Brain (tissue), 1 donor: ENCODE results near the gene CIRBP.

DNA sequence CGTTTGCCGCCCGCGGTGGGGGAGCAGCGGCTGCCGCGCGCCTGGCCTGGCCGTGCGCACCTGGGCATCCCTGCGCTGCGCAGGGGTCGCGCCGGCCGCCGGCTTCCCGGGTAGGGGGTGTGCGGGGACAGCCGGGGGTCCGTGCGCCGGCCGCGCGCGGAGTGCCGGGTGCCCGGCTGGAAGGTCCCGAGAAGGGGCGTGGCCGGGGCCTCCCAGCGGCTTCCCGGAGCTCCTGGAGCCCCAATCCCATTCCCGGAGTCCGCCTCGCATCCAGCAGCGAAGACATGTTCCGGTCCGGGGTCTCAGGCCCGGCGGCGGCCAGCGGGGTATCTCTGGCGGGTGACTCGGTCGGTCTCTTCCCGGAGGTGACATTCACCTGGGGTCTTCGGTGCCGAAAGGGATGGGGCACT lies 4.5 kb downstream of the ARHGAP45 start:
- RRBS: 11% methylated on average over 13 of the region's 50 CpGs

DNA sequence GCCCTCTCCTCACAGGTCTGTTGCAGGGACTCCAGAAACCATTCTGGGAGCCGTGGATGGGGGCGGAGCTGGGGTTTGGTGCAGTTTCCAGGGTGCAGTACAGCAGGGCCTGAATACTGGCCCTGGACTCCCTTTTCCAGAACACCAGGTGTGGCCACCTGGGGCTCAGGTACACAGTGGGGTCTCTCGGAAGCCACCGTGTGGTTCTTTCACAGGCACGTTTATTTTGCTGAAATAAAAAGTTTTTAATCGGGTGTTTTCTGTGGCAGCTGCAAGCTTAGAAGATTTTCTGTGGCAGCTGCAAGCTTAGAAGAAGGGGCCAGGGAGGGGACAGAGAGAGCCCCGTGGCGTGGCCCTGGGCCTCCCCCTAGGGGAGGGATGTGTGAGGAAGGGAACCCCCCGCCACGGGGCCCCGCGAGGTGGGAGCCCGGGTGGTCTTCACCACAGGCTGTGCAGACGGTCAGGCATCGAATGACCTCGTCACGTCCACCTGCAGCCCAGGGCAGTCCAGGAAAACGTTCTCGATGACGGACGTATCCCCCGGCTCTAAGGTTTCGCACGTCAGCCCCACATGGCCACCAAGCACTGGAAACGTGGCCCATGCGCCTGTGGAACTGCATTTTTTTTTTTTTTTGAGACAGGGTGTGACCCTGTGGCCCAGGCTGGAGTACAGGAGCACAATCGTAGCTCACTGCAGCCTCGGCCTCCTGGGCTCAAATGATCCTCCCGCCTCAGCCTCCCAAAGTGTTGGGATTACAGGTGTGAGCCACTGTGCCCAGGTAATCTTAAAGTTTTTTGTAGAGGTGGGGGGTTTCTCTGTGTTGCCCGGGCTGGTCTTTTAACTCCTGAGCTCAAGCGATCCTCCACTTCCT lies 8.6 kb downstream of the POLR2E start:
- RRBS: 76% methylated on average over 5 of the region's 31 CpGs

DNA sequence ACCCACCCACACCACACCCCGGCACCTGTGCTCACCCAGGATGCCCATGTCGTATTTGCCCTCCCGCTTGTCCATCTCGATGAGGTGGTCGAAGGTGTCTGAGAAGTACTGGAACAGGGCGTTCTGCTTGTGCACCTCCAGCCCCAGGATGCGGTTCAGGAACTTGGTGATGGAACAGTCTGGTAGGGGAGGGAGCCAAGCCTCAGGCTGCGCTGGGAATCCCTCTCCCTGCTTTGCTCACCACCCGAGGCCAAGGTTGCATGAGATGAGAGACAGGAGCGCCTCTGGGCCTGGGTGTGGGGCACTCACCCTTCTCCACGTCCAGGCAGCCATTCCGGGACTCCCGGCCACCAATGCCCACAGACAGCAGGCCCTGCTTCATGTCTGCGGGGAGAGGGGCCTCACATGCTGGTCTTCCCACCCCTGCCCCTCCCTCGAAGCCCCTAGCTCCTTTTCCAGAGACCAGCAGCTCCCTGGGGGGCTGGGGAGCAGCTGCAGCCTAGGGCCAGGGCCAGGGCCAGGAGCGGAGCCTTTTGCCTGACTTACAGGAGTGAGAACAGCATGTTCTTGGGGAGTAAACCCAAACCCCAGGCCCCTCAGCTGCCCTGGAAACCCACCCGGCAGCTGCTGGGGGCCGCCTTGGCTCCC lies 7.0 kb downstream of the GPX4 start:
- RRBS: 82% methylated on average over 3 of the region's 18 CpGs

- RRBS: 23% methylated on average over 39 of the region's 65 CpGs
These were observed 28.2 kb downstream of the GPX4 start for GRCh38 chr19:1131697-1132600.

- RRBS: 91% methylated on average over 1 of the region's 12 CpGs
These were observed 26.9 kb downstream of the SBNO2 start for GRCh38 chr19:1147263-1147547.

DNA sequence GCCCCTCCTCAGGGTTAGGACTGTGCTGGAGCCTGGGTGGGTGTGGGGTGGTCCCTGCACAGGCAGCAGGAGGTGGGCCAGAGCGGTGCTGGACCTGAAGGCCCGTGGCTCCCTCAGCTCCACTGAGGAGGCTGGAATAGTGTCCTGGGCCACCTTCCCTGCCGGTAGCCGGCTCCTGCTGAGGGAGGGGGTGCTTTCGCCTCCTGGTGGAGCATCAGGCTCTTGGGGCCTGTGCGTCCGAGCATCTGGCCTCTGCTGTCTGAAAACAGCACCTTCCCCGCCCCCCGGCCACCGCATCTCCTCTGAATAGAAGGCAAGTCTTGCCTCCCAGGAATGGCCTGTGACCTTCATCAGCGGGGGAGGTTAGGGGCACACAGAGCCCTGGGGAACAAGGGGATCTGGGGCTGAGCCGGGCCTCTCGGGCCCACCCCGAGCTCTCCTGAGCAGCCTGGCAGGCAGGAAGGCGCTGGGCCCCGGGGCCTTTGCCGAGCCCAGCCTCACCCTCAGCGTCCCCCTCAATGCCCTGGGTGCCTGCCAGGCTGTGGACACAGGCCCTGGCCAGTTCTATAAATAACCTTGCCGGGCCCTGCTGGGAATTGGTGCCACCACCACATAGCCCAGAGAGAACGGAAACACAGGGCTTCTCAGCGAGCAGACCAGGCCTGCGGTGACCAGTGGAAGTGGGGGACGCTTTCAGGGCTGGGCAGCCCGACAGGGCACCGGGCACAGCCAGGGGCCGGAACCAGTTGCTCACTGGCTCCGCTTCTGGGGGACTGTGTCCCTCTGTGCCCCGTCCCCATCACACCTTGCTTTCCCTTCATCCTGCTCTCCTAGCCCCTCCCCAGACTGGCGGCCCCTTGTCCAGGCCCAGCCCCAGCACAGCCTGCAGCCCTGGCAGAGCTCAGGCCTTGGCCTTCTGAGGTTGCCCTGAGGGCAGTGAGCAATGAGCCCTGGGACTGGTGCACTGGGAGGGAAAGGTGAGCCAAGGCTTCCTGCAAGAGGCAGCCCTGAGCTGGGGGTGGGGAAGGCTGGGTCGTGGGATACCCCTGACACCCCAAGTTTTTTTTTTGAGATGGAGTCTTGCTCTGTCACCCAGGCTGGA lies 9.5 kb downstream of the STK11 start:
- RRBS: 19% methylated on average over 8 of the region's 30 CpGs

GRCh38 chr19:1223582-1224089 lies 14.2 kb downstream of the CBARP start:
- RRBS: 42% methylated on average over 6 of the region's 28 CpGs

DNA sequence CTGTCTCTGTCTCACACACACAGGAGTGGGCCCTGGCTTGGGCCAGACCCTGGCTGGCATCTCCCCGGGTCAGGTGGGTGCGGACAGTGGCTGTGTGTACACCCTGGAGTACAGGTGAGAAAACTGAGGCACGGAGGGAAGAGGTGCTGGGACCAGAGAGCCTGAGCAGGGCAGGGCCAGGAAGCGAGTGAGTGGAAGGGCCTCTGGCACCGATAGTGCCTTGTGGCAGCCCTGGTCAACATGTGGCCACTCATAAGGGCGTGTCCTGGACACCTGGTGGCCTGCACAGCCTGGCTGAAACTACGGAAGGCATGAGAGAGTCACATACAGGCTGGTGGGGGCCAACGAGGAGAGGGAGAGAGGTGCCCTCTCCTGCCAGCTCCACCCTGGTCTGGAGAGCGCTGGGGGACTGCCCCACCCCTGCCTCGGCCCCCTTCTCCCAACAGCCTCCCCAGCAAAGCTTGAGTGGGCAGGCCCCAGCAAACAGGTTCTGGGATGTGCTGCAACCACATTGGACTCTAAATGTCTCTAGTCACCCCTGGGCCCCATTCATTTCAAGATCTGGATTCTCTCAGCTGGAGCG lies 6.0 kb downstream of the CBARP start:
- RRBS: no CpG with 5 or more reads among the region's 11 CpGs

- RRBS: no CpG with 5 or more reads among the region's 10 CpGs
These were observed 2.1 kb upstream of the MIDN start for GRCh38 chr19:1246305-1246595.

DNA sequence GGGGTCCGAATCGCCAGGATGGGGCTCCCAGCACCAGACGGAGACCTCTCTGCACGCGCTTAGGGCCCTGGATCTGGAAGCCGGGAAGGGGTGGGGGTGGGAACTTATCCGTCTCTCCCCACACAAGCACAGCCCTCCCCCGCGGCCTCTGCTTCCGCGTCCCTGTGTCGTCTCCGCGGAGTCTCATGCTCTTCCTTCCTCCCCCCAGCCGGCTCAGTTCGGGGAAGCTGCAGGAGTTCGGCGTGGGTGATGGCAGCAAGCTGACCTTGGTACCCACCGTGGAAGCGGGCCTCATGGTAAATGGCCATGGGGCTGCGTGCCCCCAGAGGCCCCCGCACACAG lies 2.9 kb downstream of the MIDN start:
- RRBS: no CpG with 5 or more reads among the region's 22 CpGs

- RRBS: no CpG with 5 or more reads among the region's 4 CpGs
These were observed 6.0 kb downstream of the MIDN start for GRCh38 chr19:1254485-1254729.

DNA sequence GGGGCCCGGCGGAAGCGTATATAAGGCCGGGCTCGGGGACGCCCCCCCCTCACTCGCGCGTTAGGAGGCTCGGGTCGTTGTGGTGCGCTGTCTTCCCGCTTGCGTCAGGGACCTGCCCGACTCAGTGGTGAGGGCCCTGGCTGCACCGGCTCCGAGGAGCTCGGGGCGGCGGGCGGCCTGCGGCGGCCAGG lies at the start of gene CIRBP:
TSS of gene CIRBP (plus strand) at position 49 of the 191 bp plus-strand sequence.
- RRBS: 2% methylated on average over 7 of the region's 23 CpGs

DNA sequence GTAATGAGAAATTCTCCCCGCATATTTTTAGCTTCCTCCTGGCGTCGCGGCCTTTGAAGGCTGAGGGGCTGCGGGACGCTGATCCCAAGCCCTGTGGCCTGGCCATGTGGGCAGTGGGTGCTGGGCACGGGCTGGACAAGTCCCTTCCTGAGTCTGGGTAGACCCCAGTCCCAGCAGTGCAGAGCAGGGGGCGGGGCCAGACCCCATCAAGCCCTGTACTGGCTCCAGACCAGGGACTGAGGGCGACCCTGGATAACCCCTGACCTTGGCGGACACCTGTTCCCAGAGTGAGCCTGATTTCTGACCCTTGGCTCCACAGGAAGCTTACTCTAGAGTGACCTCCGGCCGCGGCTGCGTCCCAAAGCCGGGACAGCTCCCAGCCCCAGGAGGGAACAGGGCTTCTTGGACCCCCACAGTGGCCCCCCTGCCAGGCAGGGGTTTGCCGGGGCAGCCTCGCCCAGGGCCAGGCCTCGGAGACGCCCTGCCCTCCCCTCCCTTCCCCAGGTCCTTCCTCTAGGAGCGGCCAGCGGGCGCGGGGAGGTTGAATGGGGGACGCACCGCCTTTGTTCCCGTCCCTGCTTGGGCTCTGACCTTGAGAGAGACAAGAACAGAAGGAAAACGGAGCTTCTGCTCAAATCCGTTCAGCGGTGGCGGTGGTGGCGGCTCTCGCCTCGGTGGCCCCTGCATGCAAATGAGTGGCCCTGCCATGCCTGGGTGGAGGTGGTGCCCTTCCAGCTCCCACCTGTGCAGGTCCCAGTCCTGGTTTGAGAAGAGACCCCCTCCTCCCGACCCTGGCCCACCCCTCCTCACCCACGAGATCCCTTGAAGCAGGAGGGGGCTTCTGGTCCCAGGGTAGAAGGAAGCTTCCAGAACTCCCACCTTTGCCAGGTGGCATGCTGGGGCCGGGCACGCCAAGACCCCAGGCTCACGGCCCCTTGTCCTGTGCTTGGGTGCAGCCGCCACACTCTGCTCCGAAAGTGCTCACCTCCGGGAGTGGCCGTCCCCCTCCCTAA lies 2.2 kb upstream of the EFNA2 start:
- RRBS: 76% methylated on average over 9 of the region's 42 CpGs

DNA sequence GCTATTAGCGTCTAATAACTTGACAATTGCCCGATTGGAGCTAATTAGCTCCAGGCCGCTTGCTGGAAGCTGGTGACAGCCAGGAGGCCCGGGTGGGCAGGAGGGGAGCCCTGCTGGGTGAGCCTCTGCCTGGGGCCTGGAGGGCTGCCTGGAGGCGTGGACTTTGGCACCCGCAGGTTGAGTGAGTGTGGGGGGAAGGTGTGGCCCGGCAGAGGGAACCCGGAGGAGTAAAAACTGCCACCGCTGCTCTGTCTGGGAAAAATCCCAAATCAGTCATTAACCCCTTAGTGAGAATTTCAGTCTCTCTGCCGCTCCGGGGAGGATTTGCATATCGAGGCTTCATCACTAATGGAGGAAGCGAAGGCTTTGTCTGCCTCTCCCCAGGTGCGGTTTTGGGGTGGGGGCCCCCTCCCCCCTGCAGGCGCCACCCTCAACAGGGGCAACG lies 6.1 kb downstream of the EFNA2 start:
- RRBS: 24% methylated on average over 5 of the region's 16 CpGs

DNA sequence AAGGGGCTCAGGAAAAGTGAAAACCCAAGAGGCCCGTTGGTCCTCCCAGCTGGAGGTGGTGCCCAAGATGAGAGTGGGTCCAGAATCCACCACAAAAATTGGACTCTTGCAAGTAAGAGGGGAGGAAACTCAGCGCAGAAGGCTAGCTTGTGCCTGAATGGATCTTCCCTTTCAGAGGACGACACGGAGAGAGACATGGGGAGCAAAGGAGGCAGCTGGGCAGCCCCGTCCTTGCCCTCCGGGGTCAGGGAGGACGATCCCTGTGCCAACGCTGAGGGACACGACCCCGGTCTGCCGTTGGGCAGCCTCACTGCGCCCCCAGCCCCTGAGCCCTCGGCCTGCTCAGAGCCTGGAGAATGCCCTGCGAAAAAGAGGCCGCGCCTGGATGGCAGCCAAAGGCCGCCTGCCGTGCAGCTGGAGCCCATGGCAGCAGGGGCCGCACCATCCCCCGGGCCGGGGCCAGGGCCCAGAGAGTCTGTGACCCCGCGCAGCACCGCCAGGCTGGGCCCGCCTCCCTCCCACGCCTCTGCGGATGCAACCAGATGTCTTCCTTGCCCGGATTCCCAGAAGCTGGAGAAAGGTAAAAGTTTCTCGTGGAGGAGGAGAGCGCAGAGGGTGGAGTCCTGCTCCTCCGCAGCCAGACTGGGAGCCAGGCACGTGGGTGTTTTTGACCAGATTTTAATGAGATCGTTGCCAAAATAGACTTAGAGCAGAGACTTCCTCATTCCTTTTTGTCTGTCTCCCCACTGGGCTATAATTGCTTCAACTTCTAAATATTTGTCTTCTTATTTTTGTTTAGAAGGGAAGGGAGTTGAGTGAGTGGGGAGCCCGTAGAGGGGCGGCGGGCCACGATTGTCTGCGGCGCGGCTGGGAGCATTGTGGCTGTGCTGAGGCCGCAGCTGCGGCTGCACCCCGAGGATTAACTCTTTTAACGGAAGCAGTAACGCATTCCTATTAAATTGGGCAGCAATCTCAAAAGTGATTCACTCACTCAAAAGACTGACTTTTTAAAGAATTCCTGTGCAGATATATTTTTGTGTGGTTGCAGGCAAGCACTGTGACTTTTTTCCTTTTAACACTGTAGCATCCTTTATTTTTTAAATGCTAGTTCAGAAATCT lies 6.1 kb downstream of the PWWP3A start:
- RRBS: 7% methylated on average over 5 of the region's 45 CpGs

DNA sequence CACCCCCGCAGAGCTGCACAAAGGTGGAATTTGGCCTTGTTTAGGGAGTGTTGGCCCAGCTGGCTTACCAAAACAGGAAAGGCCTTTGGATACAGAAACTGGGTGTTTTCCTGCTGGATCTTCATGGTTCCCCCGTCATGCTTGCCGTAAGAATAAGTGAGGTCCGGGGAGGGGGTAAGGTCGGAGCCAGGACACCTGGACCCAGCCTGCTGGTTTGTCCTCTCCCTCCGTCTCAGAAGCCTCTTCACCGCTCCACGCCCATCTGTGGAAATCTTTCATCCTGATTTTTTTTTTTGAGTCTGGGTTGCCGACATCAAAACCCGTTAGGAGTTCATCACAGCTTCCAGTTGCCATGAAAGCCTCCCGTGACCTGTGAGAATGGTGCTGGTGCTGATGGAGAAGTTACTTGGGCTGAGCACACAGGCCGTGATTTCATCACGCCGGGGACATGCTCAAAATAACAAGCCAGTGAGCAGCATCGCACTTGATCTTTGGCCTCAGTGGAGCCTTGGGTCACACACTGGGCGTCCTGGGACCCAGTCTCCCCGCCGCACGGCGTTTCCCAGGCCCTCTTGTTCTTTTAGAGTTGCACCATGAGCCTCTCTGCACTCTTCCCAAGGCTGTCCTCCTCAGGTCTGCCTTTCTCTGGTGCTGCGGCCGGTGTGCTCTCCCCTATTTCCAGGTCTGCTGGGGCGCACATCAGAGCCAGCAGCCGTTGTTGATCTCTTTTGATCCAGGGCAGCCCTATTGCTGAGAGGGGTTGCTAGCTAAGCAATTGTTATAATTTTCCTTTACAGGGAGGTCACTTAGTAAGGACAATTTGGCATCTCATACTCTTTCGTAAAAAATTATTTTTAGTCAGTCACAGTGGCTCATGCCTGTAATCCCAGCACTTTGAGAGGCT lies 9.6 kb upstream of the NDUFS7 start:
- RRBS: no CpG with 5 or more reads among the region's 25 CpGs

- RRBS: 46% methylated on average over 19 of the region's 57 CpGs
These were observed 5.6 kb downstream of the GAMT start for GRCh38 chr19:1395370-1396565.

DNA sequence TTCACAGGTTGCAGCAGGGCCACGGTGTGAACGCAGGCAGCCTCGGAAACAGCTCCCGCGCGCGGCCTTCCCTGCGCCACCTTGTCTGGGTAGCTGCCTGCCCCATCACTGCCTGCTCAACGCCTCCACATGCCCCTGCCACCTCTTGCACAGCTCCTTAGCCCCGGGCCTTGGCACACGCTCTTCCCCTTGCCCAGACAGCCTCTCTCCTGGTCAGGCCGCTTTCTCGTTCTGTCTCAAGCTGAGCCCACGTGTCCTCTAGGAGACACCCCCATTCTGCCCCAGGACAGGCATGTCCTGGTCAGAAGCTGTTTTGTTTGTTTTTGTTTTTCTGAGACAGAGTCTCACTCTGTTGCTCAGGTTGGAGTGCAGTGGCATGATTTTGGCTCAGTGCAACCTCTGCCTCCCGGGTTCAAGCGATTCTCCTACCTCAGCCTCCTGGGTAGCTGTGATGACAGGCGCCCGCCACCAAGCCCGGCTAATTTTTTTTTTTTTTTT lies 1.4 kb upstream of the GAMT start:
- RRBS: no CpG with 5 or more reads among the region's 19 CpGs

GRCh38 chr19:1424107-1424435 lies 14.1 kb upstream of the RPS15 start:
- RRBS: no CpG with 5 or more reads among the region's 17 CpGs